Diencephalon (tissue), 2 donors: ENCODE measurements around the genes MARVELD2 and SERF1A.

- RAMPAGE, long total RNA: no peak
These were observed 442.2 kb upstream of the PIK3R1 start for GRCh38 chr5:67773326-67773874.

GRCh38 chr5:67806636-67807102, 408.9 kb upstream of the PIK3R1 start:
- RAMPAGE, long total RNA: no peak

DNA sequence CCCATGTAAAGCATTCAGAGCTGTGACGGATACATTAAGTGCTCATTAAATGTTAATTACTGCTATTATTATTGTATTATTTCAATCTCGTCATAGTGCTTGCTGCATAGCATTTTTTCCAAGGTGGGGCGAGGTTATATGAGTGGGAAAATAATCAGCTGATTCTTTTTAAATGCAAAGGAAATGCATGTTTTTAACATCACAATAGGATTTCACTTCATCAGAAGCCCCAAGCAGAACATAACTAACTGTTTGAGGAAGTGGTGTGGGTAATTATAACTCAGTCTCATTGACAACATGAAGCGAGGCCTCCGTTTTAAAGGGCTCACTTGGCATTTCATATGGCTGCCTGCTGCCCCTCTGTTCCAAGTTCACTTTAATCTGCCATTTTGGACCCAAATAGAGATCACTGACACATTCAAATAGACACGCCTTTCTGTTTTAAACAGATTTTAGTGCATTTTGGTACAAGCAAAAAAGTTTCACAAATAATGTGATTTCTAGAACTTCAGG, 173.6 kb upstream of the PIK3R1 start:
- RAMPAGE, long total RNA: no peak

- RAMPAGE, long total RNA: no peak
These were observed 48.5 kb upstream of the PIK3R1 start for GRCh38 chr5:68167108-68167498.

DNA sequence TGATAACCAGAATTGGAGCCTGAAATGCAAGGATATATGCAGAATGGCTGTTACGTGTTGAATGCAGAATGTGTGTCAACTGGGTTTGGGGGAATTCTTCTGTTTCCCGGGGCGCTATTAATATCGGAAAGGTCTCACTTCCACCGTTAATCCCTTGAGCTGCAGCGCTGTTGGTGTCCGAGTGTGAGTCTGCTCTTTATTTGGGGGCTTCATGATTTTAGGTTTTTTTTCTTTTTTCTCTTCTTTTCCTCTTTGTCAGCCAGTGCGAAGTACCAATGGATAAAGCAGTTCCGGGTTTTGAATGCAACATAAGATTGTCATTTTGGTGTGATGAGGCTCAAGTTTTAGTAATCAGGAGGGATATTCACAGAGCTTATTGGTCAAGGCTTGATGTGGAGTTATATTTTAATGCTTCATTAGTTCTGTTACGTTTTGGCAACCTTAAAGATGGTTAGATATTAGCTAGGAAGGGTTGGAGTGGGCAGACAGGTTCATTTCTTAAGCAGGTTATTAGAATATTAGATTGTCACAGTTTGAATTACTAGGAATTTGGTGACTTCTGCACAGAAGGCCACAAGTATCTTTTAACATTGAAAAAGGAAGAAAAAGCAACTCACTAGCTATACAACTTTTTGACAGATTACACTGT, 1.4 kb downstream of the PIK3R1 start:
- RAMPAGE, long total RNA: no peak

- RAMPAGE, long total RNA: no peak
These were observed 14.3 kb downstream of the PIK3R1 start for GRCh38 chr5:68229864-68230251.

DNA sequence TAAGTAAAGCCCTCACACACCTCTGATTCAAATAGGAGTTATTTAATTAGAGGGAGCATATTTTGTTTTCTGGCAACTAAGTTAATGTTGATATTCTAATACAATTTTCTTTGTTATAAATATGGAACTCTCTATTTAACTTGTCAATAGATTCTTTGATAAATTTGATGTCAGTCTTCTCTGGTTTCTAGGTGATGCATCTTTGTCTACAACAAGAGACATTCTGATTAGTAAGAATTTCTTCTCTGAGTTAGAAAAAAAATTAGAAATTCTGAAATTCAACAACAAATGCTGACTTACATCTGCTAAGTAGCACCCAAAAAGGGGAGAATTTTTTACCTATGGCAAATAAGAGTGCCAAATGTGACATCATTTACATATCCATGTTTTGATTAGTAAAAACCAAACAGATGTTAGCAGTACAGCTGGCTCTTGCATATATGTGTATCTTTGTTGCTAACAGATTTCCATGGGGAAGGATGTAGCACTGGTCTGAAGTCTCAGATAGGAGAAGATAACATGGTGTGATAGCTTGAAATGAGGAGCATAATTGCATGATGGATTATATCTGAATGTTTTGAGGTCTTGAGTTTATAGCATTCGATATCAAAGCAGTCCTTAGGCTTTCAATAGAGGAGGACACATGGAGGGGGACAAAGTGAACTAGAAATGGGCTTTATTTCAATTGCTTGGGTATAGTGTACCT, 17.4 kb downstream of the PIK3R1 start:
- RAMPAGE, long total RNA: no peak

- RAMPAGE, long total RNA: no peak
These were observed 25.9 kb downstream of the PIK3R1 start for GRCh38 chr5:68241374-68242014.

- RAMPAGE, long total RNA: no peak
These were observed 36.4 kb downstream of the PIK3R1 start for GRCh38 chr5:68251744-68252522.

DNA sequence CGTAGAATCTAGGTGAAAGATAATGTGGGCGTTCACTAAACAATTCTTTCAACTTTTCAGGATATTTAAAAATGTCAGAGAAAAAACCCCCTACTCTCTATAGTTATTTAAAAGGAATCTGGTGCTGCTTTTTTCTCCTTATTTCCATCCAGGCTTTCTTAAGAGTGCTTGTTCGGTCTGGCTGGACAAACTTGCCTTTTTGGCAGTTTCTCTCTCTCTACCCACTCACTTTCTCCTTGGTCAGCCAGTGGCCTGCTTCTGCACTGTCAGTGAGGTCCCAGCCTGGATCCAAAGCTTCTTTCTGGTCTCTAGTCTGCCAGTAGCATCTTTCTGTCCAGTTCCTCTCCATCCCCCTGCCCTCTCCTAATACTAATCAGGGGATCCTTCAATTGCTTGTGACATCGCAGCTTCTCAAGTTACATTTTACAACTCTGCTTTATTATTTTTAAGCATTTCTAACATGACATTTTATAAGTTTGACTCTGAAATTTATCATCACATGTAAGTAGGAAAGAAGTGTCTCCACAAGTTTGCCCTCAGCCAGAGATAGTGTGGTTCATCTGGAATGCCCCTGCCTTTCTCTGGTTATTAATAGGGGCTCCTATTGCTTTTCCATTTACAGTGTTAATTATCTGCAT, 50.4 kb downstream of the PIK3R1 start:
- RAMPAGE, long total RNA: no peak

- RAMPAGE, long total RNA: no peak
These were observed 73.4 kb downstream of the PIK3R1 start for GRCh38 chr5:68289017-68289224.

DNA sequence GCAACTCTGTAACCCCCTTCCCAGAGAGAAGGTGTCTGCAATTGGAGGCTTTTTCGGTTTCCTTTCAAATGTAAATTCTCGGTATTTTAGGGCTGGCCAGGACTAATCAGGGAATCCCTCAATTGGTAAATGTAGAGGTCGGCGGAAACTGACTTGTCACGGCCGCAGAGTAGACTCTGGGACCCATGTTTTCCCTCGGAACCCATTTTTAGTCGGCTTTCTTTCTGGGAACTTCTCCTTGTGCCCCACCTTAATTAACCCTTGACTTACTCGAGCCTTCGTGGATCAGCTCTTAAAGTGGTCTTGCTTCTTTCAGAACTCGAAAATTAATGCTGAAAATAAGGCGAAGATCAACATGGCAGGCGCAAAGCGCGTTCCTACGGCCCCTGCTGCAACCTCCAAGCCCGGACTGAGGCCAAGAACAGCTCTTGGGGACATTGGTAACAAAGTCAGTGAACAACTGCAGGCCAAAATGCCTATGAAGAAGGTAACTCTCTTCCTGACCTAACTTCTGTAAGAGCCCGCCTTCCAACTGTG, 710 bp downstream of the CCNB1 start:
- RAMPAGE, long total RNA: no peak

- RAMPAGE, long total RNA: no peak
These were observed 427 bp downstream of the RAD17 start for GRCh38 chr5:69370104-69370386.

GRCh38 chr5:69371702-69372308, 2.2 kb downstream of the RAD17 start:
- RAMPAGE, long total RNA: no peak

- RAMPAGE, long total RNA: no peak
These were observed at the start of gene MARVELD2 for GRCh38 chr5:69414805-69416061. Gene MARVELD2 (plus strand): TSS chr5:69415116.

GRCh38 chr5:69419933-69420636, 5.2 kb downstream of the MARVELD2 start:
- RAMPAGE, long total RNA: no peak

GRCh38 chr5:69451976-69452694, 37.2 kb downstream of the MARVELD2 start:
- RAMPAGE, long total RNA: no peak

- RAMPAGE, long total RNA: no peak
These were observed at the start of gene SERF1A for GRCh38 chr5:70900506-70900854. Gene SERF1A (plus strand): TSS chr5:70900669.

- RAMPAGE, long total RNA: no peak
These were observed 4.5 kb downstream of the NAIP start for GRCh38 chr5:71020646-71020979.

DNA sequence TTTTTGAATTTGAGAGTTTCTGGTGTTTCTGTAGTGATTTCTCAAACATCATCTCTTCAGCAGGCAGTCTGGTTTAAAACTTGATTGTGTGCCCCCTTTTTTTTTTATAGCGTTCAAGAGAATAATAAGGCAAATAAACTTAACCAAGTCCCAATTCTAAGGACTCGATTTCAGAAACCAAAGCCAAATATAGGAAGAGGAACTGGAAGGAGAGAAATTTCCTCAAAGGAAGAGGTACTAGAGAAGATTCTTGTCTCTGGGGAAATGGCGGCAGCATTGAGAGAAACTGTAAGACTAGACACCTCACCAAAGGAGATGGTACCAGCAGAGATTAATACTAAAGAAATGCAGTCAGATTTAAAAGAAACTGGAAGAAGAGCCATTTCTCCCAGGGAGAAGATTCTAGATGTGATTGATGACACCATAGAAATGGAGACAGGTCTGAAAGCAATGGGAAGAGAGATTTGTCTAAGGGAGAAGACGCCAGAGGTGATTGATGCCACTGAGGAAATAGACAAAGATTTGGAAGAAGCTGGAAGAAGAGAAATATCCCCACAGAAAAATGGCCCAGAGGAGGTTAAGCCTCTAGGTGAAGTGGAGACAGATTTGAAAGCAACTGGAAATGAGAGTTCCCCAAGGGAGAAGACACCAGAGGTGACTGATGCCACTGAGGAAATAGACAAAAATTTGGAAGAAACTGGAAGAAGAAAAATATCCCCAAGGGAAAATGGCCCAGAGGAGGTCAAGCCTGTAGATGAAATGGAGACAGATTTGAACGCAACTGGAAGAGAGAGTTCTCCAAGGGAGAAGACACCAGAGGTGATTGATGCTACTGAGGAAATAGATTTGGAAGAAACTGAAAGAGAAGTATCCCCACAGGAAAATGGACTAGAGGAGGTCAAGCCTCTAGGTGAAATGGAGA, 54.2 kb downstream of the BDP1 start:
- RAMPAGE, long total RNA: no peak